Gastrocnemius medialis (tissue), 3 donors: ENCODE data around the genes NOC3L and ALDH18A1.

GRCh38 chr10:93499783-93500302, 3.4 kb downstream of the CEP55 start:
- PRO-cap, result no peak
- RAMPAGE, long total RNA, 3 experiments, result no peak in any of the 3 experiments

DNA sequence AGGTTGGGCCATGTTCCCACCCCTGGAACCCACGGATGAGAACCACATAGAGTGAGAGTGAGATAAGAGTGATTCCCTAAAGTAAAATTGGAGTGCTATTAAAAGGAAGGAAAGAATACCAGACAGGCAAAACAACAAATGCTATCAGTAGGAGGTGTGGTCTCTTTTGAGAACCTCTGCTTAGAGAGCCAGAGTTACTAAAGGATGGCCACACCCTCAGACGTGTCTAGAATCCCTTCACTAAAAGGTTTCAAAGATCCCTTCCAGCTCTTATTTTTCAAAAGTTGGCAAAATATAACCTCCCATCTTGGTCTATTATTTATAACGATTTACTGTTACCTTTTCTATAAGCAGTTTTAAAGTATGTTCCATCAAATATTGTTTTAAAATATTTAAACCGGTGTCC, 49.3 kb downstream of the LGI1 start:
- PRO-cap, result unidirectional peak, plus-strand start at position 191 of the sequence
- RAMPAGE, long total RNA, 3 experiments, result no peak in any of the 3 experiments

GRCh38 chr10:94213385-94213594, 149.4 kb downstream of the NOC3L start:
- PRO-cap, result no peak
- RAMPAGE, long total RNA, 3 experiments, result no peak in any of the 3 experiments

DNA sequence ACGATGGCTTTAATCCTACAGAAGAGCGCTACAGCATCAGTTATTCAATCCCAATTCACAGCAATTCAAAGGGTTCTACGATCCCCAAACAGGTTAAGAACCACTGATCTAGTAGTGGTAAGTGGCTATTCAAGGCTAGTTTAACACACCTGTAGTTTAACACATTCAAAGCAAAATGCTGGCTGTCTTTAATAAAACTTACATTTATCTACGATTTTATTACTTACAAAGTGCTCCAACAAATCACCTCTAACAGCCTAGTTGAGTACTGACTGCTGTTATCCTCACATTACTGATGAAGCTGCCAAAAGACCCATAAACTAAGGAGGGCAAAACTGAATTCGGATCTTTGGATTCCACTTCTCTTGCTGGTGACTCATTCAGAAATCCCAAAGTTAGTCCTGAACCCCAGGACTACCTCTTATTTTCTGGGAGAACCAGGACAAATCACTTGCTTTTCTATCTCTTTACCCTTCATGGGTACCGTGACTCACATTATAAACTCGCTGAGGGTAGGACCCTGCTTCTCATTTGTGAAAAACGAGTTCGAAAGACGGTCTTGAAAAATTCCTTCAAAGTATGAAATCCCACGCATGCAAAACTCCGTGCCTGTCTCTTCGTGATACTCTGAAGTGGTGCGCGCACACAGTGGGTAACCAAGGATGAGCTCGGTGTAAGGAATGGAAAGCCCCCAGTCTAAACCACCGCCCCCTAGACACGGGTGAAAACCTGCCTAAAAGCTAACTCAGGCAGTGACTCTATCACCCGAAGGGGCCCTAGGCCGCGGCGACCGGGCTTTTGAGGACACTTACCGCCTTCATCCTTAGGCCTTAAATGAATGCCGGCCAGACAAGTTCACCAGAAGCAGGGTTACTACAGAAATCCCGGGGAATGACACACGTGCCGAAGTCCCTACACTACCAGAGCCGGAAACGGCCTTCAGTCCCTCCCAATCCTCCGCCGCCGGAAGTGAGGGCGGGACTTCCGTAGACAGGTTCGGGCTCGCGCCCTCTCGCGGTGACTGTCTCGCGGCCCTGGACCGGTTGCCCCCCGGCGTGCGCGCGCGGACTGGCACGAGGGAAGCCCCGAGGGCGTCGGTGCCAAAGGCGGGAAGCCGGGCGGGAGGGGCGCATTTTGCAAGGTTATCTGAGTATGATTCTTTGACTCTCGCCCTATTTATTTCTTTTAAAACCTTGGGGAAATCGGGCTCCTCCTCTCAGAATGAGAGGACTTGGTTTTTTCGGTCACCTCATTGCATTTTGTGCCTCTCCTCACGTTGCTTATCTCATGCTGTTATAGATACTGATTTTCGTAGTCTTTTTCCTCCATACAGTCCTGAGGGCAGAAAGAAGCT, at the start of gene NOC3L:
Gene NOC3L (minus strand): TSS at position 922 of the 1,354 bp plus-strand sequence.
- PRO-cap, result bidirectional peak, plus-strand start at position 1,075 of the sequence, minus-strand start at position 971 of the sequence
- RAMPAGE, long total RNA, 3 experiments, result start-site peak on the minus strand in 3 of 3 experiments, centred at positions 906 to 924 of the sequence, 80 to 113 reads per replicate

GRCh38 chr10:94546275-94546653, 676 bp downstream of the HELLS start:
- PRO-cap, result no peak
- RAMPAGE, long total RNA, 3 experiments, result no peak in any of the 3 experiments

DNA sequence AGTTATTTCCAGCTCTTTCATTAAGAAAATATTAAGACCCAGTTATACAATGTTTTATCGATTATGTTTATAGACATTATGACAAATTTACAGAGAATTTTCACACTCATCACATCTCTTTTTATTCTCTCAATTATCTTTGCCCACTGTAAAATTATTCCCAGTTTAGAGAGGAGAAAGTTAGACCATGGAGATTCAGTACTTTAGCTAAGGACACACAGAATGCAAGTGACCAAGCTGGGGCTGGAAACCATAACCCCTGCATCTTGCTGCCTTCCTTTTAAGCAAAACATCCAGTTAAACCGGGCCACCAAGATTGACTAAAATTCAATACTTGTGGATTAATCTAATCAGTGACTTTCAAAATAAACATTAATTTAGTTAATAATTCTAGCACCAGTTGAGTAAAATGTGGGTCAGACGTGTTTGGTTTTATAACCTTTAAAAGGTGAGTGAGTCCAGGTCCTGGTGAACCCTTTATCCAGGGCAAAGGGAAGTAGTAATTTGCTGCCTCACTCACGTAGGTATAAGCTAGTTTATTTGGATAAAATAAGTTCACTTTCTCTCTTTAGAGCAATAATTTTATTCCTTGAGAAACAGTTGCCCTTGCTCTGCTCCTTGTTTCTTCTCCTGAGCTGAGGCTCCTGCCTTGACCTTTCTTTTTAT, 1.9 kb upstream of the CYP2C8 start:
- PRO-cap, result no peak
- RAMPAGE, long total RNA, 3 experiments, result no peak in any of the 3 experiments

- PRO-cap, result no peak
- RAMPAGE, long total RNA, 3 experiments, result no peak in any of the 3 experiments
Observed at GRCh38 chr10:95263740-95264770, 26.7 kb downstream of the PDLIM1 start.

GRCh38 chr10:95275519-95275945, 15.3 kb downstream of the PDLIM1 start:
- PRO-cap, result no peak
- RAMPAGE, long total RNA, 3 experiments, result no peak in any of the 3 experiments

DNA sequence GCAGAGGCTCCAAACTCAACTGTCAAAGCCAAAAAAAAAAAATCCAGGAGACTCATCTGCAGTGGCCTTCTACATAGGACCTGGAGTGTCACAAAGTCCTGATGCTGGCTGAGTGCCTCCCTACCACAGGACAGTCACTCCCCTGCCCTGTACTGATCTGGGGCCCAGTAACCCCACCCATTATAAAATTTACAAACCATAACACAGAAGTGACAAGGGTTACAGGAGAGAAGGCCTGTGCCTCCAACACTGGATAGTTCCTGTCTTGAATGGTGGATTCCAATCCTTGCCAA, 14.6 kb downstream of the PDLIM1 start:
- PRO-cap, result bidirectional peak, plus-strand start at position 212 of the sequence, minus-strand start at position 97 of the sequence
- RAMPAGE, long total RNA, 3 experiments, result no peak in any of the 3 experiments

DNA sequence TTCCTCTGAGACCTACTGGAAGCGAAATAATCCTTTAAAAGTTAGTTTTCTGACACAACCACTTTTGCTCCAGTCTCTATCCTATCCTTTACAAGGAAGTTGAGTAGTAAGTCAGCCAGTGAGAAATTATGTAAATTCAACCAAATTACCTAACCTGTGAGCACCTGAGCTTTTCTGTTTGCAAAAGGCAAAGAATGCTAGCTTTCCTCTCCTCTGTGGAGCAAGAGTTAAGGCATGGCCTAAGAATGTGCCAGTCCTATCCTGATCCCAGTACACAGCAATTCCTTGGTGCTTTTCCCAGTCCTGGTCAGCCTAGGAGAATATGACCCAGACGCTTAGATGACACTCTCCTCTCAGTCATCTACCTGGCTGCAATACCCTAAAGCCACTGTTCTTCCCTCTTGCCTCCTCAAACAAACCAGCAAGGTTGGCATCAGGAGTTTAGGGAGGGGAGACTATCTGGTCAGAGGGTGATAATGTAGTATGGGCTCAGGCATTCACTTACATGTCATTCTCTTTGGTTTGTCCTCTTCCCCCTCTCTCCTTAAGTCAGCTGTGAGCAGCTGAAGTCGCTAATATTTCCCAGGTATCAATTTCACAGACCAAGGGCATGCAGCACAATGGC, 4.1 kb downstream of the PDLIM1 start:
- PRO-cap, result no peak
- RAMPAGE, long total RNA, 3 experiments, result no peak in any of the 3 experiments

DNA sequence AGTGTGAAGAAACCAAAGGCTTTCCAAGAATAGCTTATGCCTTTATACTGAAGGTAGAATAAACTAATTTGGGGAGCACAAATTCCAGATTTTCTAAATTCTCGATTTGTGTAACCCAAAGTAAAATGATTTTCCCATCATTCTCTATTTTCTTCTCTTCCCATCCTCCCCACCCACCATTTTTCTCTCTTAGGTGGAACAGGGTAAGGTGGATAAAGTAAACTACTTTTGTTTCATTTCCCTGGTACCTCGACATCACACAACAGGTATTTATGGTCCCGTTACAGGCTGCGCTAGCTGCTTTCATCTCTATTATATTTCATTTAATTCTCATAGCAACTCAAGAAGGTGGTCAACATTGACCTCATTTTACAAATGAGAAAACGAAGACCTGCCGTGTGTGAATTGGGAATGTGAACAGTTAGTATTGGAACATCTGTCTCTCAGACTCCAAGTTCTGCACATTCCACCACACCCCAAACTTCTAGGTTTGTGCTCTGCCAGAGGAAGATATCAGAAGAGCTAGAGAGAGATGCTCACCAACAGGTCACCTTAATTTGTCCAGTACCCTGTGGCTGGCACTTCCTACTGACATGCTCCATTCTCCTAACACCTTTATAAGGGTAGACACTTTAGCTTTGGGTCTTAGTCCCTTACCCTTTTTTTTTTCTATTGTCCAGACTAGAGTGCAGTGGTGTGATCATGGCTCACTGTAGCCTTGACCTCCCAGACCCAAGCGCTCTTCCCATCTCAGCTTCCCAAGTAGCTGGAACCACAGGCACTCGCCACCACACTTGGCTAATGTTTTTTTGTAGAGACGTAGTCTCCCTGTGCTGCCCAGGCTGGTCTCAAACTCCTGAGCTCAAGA, 38.0 kb upstream of the PDLIM1 start:
- PRO-cap, result no peak
- RAMPAGE, long total RNA, 3 experiments, result no peak in any of the 3 experiments

DNA sequence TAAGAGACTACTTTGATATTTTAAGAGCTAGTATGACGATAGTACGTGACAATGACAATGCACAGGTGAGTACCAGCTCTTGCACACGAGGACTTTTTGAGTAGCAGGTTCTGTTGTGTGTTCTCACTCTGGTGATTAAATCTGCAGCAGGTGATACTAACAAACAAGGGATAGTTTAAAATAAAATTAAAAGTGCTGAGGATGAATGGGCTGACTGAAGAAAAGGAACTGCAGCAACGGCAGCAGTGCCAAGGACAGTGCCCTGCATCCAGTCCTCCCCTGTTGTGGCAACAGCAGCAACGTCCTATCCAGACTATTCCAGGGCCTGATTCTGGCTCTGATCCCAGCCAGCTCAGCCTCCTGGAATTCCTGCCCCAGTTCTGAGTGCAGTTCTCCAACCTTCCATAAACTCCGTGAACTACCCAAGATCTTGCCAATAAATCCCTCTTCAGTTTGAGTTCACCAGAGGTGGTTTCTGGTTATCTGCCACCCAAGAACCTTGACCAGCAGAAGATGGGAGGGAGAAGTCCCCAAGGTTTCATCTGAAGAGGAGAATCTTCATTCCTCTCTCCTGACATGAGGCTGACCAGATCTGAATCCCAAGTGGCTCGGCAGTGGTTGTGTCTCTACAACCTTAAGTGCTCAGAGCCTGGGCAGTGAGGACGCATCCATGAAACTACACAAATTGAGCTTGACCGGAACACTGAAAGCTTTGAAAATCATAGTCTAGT, 115.9 kb downstream of the SORBS1 start:
- PRO-cap, result unidirectional peak, minus-strand start at position 284 of the sequence
- RAMPAGE, long total RNA, 3 experiments, result no peak in any of the 3 experiments

- PRO-cap, result bidirectional peak, plus-strand start at chr10:95475175, minus-strand start at chr10:95475057
- RAMPAGE, long total RNA, 3 experiments, result no peak in any of the 3 experiments
Observed at GRCh38 chr10:95474763-95475379, 86.3 kb downstream of the SORBS1 start.

DNA sequence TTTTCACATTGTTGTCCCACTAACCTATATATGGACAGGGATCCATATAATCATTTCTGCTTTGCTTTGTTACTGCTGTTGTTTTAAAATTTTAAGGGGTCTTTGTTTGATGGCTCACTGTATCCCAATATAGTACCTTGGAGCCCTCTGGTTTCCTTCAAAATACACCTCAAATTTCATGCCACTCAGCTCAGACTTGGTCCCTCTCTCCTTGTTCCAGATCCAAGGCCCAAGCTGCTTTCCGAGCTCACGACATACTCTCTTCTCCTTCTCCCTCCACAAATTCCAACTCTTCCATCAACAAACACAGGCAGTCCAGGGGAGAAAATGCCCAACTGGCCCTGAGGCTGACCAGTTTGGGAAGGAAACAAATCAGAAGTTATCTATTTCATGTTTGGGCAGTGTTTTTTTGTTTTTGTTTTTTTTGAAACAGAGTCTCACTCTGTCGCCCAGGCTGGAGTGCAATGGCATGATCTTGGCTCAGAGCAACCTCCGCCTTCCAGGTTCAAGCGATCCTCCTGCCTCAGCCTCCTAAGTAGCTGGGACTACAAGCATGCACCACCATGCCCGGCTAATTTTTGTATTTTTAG, 65.6 kb downstream of the SORBS1 start:
- PRO-cap, result no peak
- RAMPAGE, long total RNA, 3 experiments, result no peak in any of the 3 experiments

GRCh38 chr10:95656204-95657139, at the start of gene ALDH18A1:
Gene ALDH18A1, minus strand, starts transcription at chr10:95656711.
- PRO-cap, result no peak
- RAMPAGE, long total RNA, 3 experiments, result no peak in any of the 3 experiments

DNA sequence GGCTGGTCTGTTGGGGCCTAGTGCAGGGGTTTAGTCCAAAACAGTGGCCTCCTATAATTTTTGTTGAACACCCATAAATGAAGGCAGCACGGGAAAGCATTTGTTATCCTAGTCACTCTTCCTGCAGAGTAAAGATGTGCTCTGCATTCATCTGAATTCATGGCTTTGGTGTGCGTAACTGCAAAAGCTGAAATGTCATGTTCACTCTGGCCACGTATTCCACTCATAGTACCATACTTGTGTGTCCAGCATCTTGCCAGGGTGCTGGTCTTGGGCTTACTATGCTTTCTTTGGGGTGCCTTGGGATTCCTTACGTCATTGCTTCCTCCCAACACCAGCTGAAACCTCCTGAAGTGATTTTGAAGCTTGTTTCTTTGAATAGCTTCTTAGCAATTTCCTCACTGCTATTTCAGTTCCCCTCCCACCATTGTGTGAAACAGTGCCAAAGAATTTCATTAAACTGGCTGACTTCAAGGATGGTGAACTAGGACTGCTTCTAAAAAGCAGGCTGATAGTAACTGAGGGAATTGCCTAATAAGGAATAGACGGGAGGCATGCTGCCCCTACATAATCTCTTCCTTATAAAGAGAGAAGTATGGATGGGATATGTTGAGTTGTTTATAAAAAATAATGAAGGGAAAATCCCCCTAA, 36.9 kb downstream of the ENTPD1 start:
- PRO-cap, result no peak
- RAMPAGE, long total RNA, 3 experiments, result no peak in any of the 3 experiments

GRCh38 chr10:96156854-96157855, 27.1 kb downstream of the ZNF518A start:
- PRO-cap, result no peak
- RAMPAGE, long total RNA, 3 experiments, result no peak in any of the 3 experiments

- PRO-cap, result no peak
- RAMPAGE, long total RNA, 3 experiments, result no peak in any of the 3 experiments
Observed at GRCh38 chr10:96244256-96244929, 27.0 kb downstream of the BLNK start.

DNA sequence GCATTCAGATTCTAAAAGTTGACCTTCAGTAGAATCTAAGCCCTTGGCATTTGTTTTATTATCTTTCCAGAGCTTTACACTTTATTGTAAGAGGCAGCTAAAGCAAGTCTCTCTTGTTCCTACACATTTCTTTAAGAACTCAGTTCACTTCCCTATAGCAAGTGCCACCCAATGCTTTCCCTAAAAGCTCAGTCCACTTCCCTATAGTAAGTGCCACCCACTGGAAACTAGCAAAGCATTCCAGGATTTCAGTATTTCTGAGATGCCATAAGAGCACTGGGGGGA, 403 bp downstream of the BLNK start:
- PRO-cap, result no peak
- RAMPAGE, long total RNA, 3 experiments, result no peak in any of the 3 experiments

- PRO-cap, result no peak
- RAMPAGE, long total RNA, 3 experiments, result no peak in any of the 3 experiments
Observed at GRCh38 chr10:96272230-96273037, 1.1 kb upstream of the BLNK start.